Stomach (tissue), 7 donors: ENCODE measurements around a stretch of chr15.

- PRO-cap, result no peak
- RAMPAGE, long total RNA, 5 experiments, result no peak in any of the 5 experiments
- RRBS, result no CpG with 5 or more reads among the region's 1 CpG
Observed at GRCh38 chr15:86769005-86769378, 689.3 kb downstream of the AGBL1 start.

GRCh38 chr15:87463672-87463941 is 792.9 kb downstream of the NTRK3 start:
- PRO-cap, result no peak
- RAMPAGE, long total RNA, 5 experiments, result no peak in any of the 5 experiments
- RRBS, result no CpG with 5 or more reads among the region's 10 CpGs

- PRO-cap, result no peak
- RAMPAGE, long total RNA, 5 experiments, result no peak in any of the 5 experiments
- RRBS, result no CpG with 5 or more reads among the region's 2 CpGs
Observed at GRCh38 chr15:87487525-87487920, 769.0 kb downstream of the NTRK3 start.

GRCh38 chr15:87576321-87577275 is 679.9 kb downstream of the NTRK3 start:
- PRO-cap, result no peak
- RAMPAGE, long total RNA, 5 experiments, result no peak in any of the 5 experiments
- RRBS, result no CpG with 5 or more reads among the region's 3 CpGs

DNA sequence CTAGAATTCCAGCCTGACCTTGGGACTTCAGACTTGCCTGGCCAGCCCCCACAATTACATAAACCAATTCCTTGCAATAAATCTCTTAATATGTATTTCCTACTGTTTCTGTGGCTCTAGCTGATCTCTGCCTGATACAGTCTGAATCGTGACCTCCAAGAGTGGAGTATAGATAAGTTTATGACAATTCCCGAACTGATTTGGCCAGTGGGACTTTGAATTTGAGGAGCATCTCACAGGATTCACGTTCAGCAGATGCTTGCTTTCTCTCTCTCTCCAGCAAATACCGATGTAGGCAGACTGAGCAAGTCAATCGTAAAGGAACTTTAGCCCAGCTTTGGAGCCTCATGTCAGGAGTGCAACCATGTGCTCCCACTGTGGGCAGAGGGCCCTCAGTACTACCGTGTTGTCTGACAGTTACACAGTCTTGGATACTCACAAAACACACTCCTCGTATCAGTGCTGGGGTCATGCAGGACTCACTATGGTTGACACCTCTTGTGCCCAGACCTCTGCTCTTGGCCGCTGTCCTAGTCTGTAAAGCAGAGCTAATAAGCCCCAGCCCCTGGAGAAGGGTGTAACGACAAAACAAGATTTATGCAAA is 66.2 kb downstream of the MRPL46 start:
- PRO-cap, result no peak
- RAMPAGE, long total RNA, 5 experiments, result no peak in any of the 5 experiments
- RRBS, result no CpG with 5 or more reads among the region's 9 CpGs

- PRO-cap, result no peak
- RAMPAGE, long total RNA, 5 experiments, result no peak in any of the 5 experiments
- RRBS, result no CpG with 5 or more reads among the region's 4 CpGs
Observed at GRCh38 chr15:88402396-88402772, 64.8 kb downstream of the MRPL46 start.

DNA sequence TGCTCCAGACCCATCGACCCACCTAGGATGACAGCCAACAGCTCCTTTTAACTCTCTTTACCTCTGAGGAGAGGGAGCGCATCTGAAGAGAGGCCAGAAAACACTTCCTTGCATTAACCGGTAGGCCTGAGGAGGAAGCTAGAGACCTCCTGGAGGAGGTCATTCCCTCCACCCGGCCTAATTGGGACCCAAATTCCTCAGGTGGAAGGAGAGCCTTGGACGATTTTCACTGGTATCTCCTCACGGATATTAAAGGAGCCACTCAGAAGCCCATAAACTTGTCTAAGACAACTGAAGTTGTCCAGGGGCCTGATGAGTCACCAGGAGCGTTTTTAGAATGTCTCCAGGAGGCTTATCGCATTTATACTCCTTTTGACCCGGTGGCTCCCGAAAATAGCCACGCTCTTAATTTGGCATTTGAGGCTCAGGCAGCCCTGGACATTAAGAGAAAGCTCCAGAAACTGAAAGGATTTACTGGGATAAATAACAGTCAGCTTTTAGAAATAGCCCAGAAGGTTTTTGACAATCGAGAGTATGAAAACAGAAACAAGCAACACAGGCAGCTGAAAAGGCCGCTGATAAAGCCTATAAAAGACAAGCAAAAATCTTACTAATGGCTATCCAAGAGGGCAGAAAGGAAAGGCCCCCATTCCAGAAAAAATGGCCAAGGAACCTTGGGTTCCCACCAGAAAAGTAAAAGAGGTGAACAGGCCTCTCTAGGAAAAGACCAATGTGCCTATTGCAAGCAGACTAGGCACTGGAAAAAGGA is 4.2 kb downstream of the DET1 start:
- PRO-cap, result no peak
- RAMPAGE, long total RNA, 5 experiments, result no peak in any of the 5 experiments
- RRBS, result no CpG with 5 or more reads among the region's 13 CpGs

GRCh38 chr15:88635123-88635478 is 3.7 kb upstream of the ISG20 start:
- PRO-cap, result no peak
- RAMPAGE, long total RNA, 5 experiments, result no peak in any of the 5 experiments
- RRBS, result no CpG with 5 or more reads among the region's 2 CpGs

DNA sequence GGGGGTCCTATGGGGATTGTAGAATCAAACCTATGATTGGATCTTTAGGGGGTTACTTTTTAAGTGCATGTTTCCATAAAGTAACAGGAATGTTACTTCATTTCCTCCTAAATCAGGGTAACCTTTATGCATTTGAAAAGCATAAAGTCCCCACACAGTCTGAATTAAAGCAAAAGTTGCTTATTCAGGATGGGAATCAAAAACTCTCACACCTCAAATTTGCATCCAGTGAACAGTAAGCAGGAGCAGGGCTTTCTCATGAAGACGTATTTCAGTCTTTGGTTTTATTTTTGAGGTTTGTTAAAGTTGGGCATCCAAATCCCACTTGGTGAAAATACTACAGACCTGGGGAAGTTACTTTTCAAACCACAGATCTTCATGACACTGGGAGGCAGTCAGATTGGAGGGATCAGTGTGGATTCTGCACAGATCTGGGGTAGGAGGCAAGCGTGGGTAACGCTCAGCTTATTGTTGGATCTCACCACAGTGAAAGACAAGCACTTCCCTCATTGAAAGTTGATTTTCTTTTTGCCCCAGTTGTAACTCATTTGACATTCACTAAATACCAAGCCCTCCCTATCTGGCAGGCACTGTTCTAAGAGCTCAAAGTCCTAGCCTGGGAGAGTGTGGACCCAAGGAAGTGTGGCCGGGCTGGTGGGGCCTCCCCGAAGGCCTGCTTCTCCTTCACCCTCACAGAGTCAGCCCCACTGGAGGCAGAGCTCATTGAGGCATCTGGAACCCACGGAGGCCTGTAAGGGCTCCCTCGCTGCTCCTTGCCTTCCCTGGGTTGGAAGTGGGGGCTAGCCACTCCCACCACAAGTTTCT is 867 bp upstream of the ISG20 start:
- PRO-cap, result unidirectional peak, plus-strand start at position 723 of the sequence
- RAMPAGE, long total RNA, 5 experiments, result no peak in any of the 5 experiments
- RRBS, result no CpG with 5 or more reads among the region's 7 CpGs

- PRO-cap, result no peak
- RAMPAGE, long total RNA, 5 experiments, result no peak in any of the 5 experiments
- RRBS, result no CpG with 5 or more reads among the region's 7 CpGs
Observed at GRCh38 chr15:88987916-88988451, 74.8 kb upstream of the MFGE8 start.

- PRO-cap, result no peak
- RAMPAGE, long total RNA, 5 experiments, result no peak in any of the 5 experiments
- RRBS, result no CpG with 5 or more reads among the region's 9 CpGs
Observed at GRCh38 chr15:89018247-89018858, 69.9 kb upstream of the ABHD2 start.

GRCh38 chr15:89089405-89090391 is 1.4 kb downstream of the ABHD2 start:
- PRO-cap, result unidirectional peak, minus-strand start at chr15:89089589
- RAMPAGE, long total RNA, 5 experiments, result no peak in any of the 5 experiments
- RRBS, result no CpG with 5 or more reads among the region's 5 CpGs

DNA sequence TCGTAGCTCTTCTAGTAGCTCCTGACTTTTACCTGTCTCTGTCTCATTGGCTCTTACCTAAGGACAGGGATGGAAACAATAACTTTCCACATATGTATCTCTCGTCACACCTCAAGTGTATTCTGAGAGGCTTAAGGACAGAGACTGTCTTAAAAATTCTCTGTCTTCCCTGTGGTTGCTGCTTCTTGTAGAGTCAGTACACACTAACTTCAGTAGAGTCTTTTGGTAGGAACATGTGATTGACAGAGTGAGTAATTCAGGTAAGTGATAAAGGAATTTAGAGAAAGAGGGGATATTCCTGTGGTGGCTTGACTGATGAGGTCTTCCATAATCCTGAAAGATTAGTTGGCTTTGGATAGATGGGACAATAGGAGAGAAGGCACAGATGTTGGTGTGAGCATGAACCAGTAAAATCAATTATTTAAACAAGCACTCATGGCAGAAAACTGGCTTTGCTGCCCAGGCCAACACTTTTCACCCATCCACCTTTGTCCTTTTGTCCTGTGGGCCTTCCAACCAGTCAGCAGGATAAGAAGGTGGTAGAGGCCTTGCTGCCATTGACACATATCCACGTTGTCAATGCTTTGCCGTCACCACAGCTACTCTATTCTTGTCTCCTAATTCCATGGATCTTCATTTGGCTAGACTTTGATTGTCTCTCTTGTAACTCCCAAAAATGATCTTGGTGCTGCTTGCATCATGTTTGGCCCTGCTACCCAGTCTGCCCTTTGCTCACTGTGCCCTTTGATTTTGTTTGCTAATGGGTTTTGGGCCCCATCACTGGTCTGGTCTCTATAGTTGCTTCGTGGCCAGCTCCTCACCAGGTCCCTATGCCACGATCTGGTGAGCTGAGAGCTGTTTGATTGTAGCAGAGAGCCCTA is 39.9 kb downstream of the ABHD2 start:
- PRO-cap, result no peak
- RAMPAGE, long total RNA, 5 experiments, result no peak in any of the 5 experiments
- RRBS, result no CpG with 5 or more reads among the region's 6 CpGs

DNA sequence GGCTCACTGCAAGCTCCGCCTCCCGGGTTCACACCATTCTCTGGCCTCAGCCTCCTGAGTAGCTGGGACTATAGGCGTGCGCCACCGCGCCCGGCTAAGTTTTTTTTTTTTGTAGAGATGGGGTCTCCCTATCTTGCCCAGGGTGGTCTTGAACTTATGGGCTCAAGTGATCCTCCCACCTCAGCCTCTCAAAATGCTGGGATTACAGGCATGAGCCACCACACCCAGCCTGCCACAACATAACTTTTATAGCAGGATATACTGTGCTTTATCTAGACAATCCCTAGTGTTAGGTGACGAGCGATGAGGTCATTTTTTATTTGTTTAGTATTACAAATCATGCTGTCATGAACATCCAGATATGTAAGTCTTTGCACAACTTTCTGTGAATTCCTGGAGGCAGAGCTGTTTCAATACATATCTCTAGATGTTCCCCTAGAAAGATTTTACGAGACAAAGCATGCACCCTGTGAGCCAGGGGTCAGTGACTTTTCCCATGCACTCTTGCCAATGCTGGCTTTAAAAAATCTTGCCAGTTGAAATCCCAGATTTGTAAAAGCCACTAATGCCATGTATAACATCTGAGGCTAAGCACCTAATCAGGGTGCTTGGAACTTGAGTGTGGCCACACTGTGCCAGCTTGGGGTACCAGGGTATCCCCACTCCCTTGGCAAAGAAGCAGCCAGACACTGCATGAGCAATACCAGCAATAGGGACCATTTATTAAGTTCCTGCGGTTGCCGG is 1.9 kb upstream of the RHCG start:
- PRO-cap, result no peak
- RAMPAGE, long total RNA, 5 experiments, result no peak in any of the 5 experiments
- RRBS, result no CpG with 5 or more reads among the region's 12 CpGs

DNA sequence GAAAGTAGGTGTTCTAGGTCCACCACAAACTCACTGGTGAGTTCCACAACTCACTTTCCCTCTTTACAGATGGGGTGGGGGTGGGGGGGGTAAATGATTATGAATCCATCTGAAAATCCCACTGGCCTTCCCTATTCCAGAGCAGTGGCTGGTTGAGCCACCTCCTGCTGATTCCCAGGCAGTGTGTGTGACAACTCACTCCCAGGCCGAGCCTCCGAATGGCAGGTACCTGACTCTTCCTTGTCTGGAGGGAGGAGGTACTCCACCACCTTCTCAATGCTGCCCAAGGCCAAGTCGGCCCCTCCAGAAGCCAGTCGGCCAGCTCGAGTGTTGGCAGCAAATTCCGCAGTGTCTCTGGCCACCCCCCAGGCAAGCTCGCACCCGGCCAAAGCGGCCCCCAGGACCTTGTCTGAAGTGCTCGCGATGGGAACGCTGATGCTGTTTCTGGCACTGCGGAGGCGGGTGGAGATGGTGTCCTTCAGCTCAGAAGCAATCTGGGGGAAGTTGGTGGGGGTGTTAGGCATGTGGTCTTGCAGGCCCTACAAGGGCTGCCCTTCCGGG is 9.3 kb downstream of the PLIN1 start:
- PRO-cap, result no peak
- RAMPAGE, long total RNA, 5 experiments, result start-site peak on the minus strand in 2 of 5 experiments, centred at positions 244 to 362 of the sequence, 11 to 16 reads per replicate
- RRBS, result no CpG with 5 or more reads among the region's 15 CpGs

DNA sequence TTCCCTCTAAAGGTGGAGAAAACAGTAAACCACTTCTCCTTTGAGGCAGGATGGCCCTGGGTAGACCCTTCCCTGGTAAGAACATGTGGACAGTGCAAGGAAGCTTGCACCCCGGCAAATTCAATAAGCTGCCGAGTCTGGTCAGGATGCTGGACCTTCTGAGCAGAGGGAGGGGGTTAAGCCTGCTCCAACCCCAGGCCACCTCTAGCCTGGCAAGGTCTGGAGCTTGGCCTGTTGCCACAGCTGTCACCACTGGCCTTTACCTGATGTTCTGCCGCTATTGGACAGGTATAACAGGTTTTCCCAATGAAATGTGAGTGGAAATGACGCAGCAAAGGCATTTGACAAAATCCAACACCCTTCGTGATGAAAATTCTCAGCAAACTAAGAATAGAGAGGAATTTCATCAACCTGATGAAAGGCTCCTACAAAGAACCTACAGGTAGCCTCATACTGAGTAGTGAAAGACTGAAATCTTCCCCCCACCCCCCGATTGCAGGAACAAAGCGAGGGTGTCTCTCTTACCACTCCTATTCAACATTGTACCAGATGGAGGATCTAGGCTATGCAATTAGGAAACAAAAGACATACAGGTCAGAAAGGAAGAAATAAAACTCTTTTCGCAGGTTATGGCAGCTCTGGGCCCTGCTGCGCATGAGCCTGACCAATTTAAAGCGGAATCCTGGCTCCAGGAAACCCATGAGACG is 812 bp upstream of the MESP1 start:
- PRO-cap, result no peak
- RAMPAGE, long total RNA, 5 experiments, result no peak in any of the 5 experiments
- RRBS, result no CpG with 5 or more reads among the region's 11 CpGs

DNA sequence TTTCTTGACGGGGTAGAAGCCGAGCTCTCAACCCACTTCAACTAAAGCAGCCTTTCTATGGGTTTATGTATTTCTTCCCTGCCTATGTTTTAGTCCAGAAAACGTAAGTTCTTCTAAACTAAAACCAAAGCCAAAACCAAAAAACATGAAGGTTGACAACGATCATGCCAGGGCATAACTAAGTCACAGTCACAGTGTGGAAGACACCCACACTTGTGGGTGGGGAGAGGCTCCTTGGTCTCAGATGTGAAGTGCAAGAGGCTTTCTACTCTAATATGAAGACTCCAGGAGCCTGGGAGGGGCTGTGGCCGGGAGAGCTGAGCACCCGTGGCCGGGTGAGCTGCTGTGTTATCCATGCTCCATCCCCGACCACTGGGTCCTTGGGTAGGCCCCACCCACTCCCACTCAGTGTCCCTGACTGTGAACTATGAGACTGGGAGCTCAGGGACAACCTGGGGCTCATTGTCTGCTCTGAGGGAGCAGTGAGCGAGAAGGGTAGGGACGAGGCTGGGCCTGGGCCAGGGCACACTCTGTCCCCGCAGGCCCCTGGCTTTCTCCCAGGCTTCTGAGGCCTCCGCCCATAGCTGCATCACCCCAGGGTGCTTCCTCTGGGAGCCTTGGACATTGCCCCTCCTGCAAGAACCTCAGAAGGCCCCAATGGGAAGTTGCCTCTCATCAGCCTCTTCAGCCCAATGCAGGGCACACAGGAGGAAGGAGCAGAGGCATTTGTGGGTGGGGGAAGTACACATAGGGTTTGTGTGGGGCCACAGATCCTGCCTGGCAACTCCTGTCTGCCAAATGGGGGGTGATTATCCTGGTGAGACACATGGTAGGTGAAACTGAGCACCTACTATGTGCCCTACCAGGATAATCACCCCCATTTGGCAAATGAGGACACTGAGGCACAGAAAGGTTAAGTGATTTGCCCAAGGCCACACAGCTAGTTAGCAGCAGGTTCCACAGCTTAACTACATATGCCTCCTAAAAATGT is 2.5 kb downstream of the ANPEP start:
- PRO-cap, result no peak
- RAMPAGE, long total RNA, 5 experiments, result no peak in any of the 5 experiments
- RRBS, result no CpG with 5 or more reads among the region's 12 CpGs

DNA sequence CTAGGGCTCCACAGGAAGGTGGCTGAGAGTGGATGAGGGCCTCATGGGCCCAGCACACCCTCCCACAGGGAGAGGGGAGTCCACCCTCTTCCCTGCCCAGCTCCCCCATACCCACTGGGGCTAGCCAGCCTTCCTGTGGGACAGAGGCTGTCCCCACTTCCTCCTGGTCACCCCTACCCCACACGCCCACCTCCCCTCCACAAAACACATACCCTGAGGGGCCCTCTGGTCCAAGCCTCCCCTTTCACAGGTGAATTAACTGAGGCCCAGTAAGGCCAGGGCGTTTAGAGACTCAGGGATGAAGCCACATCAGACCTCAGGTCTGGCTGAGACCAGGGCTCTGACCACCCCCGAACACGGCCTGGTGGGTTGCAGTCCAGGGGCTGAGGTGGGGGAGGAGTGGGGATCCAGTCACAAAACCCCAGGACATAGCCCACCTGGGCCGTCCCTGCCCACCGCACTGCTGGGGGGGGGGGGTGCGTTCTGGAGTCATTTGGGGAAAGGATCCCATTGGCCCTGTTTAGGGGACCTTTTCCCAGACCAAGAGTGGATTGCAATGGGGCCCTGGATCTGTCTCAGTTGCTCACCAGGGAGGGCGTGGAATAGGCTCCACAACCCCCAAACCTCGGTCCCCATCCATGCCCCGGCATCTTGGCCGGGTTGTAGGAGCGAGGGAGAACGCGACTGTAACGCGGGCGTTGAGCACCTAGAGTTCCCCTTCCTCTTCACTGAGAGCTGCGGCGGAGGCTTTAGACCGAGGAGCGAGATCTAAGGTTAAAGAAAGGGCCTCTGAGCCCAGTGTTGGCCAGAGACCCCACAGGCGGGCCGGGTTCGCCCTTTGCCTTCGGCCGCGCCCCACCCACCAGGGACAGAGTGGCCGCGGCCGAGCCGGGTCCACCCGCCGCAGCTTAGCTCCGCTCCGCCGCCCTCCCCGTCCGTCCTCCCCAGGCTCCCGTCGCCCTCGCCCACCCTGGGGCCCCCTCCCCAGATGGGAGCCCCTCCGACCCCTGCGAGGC is 817 bp downstream of the ANPEP start:
- PRO-cap, result no peak
- RAMPAGE, long total RNA, 5 experiments, result no peak in any of the 5 experiments
- RRBS, result 22% methylated on average over 14 of the region's 43 CpGs

- PRO-cap, result no peak
- RAMPAGE, long total RNA, 5 experiments, result start-site peak on the minus strand in 3 of 5 experiments, at chr15:89899740-89900206 at its widest, 5 to 32 reads per replicate
- RRBS, result no CpG with 5 or more reads among the region's 7 CpGs
Observed at GRCh38 chr15:89899547-89900440, 6.0 kb upstream of the AP3S2 start.

DNA sequence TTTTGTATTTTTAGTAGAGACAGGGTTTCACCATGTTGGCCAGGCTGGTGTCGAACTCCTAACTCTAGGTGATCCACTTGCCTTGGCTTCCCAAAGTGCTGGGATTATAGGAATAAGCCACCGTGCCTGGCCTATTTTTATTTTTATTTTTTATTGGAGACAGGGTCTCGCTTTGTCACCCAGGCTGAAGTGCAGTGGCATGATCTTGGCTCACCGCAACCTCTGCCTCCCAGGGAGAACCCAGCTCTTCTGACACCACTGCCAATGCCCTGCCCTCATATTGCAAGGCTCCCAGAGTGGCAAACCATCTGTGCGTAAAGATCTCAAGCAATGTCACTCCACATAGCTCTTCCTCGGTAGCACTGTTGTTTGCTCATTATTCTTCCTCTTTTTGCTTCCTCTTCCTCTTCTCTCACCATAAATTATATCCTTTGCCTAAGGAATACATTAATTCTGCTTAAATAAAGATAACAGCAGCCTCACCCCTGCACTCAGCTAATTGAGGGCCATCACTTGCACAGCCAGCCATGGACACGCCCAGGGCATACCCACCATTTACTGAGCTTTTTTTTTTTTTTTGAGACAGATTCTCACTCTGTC is 26.6 kb upstream of the ZNF710 start:
- PRO-cap, result no peak
- RAMPAGE, long total RNA, 5 experiments, result no peak in any of the 5 experiments
- RRBS, result no CpG with 5 or more reads among the region's 7 CpGs